ENCODE measurements around the genes MYCL and RLF.

- PRO-cap, result no peak
Measured at GRCh38 chr1:39346866-39347326, 142.4 kb downstream of the MACF1 start.

DNA sequence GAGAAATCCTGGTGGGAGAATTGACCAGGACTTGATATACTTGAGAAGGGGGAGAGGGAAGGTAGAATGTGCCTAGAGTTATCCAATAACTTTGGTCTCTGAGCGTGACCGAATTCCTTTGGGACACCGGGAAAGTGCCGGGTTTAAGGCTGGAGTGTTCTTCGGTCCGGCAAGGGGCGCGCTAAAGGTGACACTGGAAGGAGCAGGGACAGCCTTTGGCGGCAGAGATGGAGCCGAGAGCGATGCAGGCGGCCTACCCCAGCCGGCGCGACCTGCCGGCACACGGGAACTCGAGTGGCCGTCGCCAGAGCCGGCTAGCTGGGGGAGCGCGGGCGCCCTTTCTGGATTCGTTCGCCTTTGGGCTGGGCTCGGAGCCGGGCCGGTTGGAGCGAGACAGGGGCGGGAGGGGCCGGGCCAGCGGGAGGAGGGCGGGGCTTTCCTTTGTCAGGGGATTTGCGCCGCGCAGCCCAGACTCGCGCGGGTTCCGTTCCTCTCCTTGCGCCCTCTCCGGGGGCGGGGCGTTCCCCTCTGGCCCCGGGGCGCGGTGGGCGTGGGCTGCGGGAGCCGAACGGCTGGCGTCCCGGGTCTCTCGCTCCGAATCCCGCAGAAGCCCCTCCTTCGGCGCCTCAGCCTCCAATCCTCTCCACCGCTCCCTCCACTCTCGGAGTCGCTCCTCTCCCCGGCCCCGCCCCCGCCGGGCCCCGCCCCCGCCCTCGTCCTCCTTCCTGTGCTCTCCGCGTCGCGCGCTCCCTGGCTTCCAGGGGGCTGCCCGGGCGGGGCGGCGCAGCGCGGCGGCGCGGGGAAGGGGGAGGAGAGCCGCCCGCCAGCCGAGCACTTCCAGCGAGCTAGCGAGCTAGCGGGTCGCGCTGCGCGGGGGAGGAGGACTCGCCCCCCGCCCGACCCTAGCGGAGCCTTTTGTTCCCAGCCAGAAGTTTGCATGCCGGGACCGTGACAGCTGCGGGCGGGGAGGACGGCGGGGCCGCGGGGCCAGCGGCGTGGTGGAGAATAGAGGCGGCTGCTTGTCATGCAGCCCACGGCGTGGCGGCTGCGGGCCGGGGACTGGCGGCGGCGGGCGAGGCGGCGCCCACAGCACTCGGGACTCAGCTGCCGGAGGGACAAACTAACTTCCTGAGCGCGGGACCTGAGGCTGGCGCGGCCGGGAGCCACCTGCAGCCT is 82.8 kb upstream of the BMP8A start:
- PRO-cap, result bidirectional peak, plus-strand start at position 834 of the sequence, minus-strand start at position 359 of the sequence

DNA sequence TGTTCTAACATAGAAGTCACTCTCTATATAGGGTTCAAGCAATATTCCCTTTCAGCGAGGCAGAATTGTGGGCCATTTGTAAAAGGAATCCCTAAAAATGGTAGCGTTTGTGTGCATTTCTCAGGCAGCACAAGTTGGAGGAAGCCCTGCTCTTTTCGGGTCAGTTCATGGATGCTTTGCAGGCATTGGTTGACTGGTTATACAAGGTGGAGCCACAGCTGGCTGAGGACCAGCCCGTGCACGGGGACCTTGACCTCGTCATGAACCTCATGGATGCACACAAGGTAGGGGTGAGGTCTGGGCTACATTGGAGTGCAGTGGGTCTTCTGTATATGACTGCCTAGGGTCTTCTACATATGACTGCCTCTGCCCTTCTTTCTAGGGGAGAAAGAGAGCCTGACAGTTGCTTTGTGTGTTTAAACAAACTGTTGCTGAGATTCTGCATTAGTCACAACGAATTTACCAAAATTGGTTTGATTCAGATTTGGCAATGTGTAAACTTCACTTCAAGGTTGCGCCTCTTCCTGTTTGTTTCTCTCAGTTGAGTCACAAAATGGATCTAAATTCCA is 40.4 kb upstream of the BMP8A start:
- PRO-cap, result no peak

DNA sequence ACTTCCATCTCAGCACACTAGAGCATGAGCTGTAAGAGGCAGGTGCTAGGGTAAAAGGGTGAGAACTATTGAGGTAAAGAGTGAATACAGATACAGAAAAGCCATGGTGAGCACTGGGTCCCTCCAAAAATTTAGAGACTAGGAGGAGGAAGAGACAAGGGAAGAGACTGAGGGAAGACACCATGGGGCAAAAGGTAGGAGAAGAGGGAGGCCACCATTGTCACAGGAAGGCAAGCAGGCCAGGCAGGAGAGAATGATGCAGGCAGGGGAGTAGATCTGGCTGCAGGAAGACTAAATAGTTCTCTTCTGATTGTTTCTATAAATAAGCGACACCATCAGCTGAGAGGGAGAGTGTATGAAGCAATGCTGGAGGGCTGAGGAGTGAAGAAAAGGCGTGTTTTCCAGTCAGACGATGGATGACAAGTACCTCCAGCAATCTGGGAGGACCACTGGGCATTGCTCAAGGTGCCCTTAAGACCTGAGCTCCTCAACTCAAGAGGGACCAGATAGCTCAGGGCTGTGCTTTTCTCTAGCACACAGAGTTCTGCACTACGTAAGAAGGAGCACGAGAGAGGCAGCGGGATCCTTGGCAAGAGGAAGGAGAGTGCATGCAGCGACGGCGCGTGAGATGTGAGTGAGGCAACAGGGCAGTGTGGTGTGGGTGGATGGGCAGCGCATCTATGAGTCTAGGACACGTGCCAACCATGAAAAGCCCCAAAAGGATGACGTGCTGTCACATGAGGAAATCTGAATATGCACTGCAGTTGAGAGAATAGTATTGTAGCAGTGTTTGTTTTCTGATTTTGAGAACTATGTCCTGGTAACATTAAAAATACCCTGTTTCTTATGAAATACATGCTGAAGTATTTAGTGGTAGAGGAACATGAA is 36.1 kb downstream of the PABPC4 start:
- PRO-cap, result no peak

DNA sequence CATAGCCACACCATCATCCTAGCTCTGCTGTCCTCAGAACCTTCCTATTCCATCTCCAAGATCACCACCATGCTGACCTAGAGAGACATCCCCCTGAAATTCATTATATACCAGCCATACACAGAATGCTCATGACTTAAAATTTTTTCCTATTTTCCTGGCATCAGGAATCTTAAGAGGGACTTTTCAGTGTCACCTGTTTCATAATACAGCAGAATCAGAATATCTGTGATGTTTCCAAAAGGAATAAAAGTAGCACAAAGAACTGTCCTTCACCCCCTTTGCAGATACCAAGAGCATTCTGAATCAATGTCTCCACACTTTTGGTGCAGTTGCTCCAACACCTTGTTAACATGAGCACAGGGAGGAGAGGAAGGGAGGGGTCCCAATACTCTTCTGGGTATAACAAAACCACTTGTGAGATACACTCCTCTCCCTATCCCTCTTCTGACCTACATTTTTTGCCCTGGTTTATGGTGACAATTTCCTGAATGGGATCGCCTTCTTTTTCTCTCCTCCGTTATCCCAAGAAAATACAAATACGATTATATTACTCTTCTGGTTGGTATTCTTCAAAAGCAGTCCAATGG is 18.1 kb downstream of the PABPC4 start:
- PRO-cap, result no peak

- PRO-cap, result no peak
Measured at GRCh38 chr1:39569412-39570219, 7.0 kb downstream of the PABPC4 start.

- PRO-cap, result no peak
Measured at GRCh38 chr1:39609465-39610458, 29.7 kb downstream of the HEYL start.

DNA sequence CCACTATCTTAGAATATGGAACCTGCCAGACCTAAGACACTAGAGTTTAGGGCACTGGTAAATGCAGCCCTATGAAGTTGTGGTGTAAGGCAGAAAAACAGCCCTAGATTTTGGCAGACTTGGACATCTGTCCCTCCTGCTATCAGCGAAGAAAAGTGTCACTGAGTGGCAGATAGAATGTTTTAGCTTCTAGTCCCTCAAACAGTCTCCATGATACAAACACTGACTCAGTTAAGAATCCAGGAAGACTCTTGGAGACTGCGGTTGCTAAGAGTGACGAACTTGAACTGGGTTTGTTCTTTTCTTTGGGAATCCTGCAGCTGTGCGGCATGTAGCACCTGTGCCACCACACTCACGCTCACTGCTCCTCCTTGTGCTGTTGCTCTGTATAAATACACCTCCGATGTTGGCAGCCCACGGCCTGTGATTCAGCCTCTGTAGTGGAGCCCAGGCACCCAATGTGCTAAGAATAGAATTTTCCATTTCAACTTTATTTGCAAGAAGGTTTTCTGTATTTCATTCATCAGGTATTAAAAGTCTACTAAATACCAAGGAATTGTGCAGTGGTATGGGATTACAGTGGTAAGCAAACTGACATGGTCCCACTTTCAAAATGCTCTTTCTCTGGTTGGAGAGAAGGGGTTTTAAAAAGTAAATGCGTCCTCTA is 5.5 kb upstream of the PPIE start:
- PRO-cap, result no peak

DNA sequence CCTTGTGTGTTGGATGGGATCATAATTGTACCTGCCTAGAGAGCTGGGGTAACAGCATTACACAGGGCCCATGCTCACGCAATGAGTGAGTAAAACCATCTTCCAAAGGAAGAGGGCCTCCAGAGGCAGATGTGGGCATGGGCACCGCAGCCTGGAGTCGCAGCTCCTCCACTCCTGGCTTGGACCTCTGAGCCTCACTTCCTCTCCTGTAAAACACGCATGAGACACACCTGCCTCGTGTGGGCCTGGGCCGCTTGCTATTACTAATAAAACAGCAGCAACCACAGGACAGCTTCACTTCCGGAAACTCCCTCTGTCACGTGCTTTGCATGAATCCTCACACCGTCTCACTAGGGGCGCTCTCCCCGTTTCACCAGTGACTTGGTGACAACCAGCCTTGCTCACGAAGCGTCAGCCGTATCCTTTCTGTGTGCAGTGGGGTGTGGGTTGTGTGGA is 10.4 kb upstream of the BMP8B start:
- PRO-cap, result bidirectional peak, plus-strand start at position 387 of the sequence, minus-strand start at position 308 of the sequence

DNA sequence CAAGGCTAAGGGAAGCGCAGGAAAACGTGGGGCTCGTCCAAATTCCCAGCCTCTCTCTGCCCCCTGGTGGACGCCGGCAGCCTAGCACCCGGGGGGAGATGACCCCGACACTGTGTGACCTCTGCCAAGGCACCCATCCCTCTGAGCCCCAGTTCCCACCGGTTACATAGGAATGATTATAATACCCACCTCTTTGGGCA is 11.0 kb upstream of the BMP8B start:
- PRO-cap, result unidirectional peak, minus-strand start at position 58 of the sequence

DNA sequence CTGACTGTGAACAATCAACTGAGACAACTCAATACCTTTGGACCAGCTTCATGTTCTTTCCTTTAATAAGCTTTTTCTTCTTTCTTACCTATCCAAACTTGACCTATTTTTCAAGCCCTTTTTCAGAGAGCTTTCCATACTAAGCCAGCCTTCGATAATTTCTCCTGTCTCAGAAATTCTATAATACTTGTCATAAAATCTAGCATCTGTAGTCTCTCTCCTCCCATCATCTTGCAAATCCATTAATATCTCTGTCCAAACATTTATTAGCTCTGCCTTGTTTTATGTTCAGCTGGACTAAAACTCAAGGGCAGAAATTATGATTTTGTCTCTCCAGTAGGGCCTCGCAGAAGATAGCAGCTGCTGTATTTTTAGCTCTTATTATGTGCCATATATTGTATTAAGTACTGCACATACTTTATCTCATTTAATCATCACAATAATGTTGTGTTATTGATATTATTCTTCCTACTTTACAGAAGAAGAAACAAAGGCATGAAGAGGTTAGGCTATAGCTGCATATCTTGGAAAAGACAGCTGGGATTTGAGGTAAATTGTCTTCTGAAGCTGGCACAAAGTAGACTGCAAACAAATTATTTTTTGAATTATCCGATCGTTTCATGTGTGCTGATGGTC is 1.6 kb downstream of the TRIT1 start:
- PRO-cap, result no peak

DNA sequence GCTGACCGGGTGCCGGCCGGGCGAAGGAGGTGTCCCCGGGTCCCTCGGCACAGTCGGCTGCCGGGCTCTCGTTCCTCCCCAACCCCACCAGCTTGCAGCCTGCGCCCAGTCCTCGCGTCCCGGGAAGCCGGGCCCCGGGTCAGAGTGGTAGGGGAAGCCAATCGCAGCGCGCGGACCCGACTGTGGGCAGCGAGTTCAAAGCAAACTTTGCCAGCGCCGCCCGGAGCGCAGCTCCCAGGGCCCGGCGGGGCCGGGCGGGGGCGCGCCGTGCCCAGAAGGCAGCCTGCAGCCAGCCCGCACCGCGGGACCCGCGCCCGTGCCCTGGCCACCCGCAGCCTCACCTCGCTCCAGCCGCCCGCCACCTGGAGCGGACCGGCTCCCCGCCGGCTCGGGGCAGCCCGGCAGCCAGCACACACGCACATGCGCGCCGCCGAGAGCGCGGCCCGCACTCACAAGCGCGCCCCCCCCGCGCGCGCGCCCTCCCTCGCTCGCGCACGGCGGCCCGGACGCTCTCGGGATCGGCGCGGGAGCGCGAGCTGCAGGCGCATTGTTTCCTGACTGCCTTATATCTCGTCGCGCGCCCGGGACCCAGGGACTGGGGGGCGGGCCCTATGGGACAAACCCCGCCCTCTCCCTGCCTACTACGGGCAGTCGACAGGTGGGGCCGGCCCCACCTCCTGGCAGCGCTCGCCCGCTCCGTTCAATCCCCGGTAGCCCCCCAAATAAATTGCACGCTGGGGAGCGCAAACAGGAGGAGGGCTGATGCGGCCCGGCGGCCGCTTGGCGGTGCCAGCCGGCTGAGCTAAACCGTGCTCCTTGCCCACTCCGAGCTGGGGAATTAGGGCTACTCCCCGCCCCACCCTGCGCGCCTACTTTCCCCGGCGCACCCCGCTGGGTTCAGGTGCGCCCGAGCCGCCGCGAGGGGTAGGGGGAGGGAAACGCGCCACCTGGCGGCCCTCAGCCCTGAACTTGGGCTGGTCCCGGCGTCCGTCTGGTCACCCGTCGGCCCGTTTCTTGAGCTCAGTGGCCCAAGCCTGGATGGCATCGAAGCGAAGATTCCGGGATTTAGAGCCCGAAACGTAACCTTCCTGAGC is at the start of gene MYCL:
Gene MYCL, minus strand, starts transcription at position 451 of the 1,094 bp plus-strand sequence.
- PRO-cap, result bidirectional peak, plus-strand start at position 650 of the sequence, minus-strand start at position 364 of the sequence

GRCh38 chr1:40049587-40050262 is 9.2 kb downstream of the CAP1 start:
- PRO-cap, result no peak

DNA sequence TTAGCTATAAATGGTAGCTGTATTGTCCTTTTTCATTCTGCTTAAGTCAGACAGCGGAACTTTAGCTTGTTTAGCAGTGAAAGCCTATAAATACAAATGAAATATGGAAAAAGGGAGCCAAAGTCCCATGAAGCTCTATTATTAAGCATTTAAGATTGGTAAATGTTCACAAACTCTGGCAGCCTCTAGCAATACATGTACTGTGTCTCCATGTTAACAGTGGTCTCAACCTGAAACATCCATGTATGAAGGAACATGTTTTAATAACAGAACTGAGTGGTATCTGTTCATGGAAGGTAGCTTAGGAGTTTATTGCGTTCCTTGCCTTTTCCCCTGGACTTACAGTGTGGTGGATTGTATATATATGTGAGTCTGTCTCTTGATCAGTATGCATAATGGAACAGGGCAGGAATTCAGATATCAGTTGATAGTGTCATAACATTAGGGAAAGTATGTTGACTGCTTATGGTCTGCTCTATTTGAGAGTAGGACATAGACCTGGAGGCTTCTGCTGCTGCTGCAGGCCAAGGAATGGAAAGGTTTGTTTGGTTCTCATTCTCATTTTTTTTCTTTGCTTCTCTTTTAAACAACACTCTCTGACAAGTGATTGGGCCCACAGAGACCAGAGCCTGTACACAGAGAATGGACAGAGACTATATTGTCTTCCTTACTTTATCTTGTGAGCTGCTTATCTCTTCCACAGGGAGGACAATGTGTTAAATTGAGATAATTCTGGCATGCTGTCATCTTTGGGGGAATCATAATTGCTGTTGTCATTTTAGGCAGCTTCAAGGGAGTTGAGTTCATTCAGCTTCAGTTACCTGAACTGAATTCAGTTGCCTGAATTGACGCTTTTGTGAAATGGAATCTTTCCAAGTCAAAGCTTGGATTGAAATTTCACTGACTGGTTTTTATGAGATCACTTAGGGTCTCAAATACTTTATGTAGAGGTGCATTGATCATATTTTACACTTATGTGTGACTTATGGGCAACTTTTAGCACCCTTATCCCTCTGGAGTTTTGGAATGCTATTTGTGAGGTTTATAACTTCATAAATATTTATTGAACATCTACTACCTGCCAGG is 16.8 kb downstream of the CAP1 start:
- PRO-cap, result no peak

DNA sequence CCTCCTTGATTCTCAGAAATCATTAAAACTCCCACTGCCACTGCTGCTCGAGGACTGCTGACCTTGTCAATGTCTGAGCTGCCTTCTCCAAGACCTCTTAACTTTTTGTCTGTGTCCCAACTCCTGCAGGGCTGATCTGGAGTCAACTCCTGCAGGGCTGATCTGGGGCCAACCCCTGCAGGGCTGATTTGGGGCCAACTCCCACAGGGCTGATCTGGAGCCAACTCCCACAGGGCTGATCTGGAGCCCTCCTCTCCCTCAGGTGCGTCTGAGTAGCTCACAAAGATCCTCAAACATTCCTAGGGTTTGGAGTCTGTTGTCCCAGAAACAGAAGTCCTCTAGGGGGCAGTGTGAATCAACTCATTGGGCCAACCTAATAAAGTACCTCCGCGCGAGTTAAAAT is 17.3 kb upstream of the RLF start:
- PRO-cap, result no peak

DNA sequence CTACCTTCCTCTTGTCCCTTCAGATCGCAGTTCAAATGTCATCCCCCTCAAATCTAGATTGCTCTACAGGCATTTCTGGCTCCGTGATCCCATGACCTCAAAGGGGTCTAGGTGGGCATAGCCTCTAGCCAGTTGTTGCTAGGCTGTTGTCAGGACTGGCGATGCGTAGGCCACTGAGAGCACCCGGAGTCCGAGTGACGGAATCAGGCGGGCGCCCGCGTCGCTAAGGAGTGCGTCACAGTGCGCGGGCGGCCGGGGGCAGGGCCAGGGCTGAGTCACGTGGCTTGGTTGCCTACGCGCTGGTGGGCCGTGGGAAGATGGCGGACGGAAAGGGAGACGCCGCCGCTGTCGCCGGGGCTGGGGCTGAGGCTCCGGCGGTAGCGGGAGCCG is at the start of gene RLF:
Gene RLF, plus strand, starts transcription at position 305 of the 390 bp plus-strand sequence.
- PRO-cap, result bidirectional peak, plus-strand start at position 305 of the sequence, minus-strand start at position 196 of the sequence

- PRO-cap, result no peak
Measured at GRCh38 chr1:40237913-40238687, 9.6 kb upstream of the TMCO2 start.

- PRO-cap, result no peak
Measured at GRCh38 chr1:40258409-40258886, 412 bp downstream of the ZMPSTE24 start.

- PRO-cap, result no peak
Measured at GRCh38 chr1:40273547-40273948, 15.5 kb downstream of the ZMPSTE24 start.

GRCh38 chr1:40352159-40352511 is 21.4 kb upstream of the SMAP2 start:
- PRO-cap, result no peak

Data from Calu3 (cell line).